GM12892 (cell line): ENCODE results near the genes GREB1 and LPIN1.

DNA sequence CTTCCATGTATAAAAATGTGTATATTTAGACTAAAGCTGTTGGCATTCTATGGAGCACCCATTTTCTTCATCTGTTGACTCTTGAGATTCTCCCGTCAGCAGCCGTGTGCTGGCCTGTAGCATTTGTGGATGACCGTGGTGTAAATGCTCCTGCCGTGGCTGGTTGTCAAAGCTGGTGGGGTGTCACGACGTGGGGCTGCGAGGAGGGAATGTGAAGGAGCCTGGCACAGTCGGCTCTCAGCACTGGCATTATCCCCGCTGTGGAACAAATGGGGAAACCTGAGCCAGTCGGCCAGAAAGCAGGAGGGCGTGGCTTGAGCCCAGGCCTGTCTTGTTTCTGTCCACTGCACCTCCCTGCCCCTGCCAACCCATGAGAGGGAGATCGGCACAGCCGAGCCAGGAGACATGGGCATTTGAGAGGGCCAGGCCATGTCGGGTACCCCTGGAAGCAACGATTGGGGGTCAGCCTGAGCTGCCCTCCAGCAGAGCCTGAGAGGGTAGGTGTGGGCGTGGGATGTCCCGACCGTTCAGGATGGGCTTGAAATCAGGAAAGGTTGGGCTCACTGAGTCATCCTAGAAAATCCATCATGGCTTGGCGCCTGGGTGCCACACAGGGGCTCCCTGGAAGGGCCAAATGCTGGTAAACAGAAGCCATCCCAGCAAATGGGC, 44.5 kb downstream of the PDIA6 start:
- RRBS = no CpG with 5 or more reads among the region's 19 CpGs

- RRBS = 4% methylated on average over 2 of the region's 6 CpGs
Observed at GRCh38 chr2:11071229-11071577, 61.7 kb upstream of the C2orf50 start.

DNA sequence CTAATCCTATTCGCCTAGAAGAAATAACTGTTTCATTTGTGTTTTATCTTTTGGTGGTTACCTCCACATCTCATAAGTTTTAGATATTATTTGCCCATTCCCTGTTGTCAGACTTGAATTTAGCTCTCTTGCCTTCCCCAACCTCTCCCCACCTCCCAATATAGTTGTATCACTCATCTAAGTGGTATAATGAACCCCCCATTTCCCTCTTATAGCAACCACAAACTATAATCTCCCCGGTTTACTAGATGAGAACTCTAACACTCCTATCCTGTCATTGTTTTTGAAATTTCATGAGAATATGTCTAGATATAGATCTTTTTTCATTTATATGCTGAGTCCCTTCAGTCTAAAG, 48.8 kb downstream of the SLC66A3 start:
- RRBS = no CpG with 5 or more reads among the region's 2 CpGs

- RRBS = no CpG with 5 or more reads among the region's 1 CpG
Observed at GRCh38 chr2:11222021-11222339, 66.7 kb downstream of the SLC66A3 start.

GRCh38 chr2:11343437-11343975, 930 bp downstream of the ROCK2 start:
- RRBS = 0% methylated on average over 1 of the region's 21 CpGs

DNA sequence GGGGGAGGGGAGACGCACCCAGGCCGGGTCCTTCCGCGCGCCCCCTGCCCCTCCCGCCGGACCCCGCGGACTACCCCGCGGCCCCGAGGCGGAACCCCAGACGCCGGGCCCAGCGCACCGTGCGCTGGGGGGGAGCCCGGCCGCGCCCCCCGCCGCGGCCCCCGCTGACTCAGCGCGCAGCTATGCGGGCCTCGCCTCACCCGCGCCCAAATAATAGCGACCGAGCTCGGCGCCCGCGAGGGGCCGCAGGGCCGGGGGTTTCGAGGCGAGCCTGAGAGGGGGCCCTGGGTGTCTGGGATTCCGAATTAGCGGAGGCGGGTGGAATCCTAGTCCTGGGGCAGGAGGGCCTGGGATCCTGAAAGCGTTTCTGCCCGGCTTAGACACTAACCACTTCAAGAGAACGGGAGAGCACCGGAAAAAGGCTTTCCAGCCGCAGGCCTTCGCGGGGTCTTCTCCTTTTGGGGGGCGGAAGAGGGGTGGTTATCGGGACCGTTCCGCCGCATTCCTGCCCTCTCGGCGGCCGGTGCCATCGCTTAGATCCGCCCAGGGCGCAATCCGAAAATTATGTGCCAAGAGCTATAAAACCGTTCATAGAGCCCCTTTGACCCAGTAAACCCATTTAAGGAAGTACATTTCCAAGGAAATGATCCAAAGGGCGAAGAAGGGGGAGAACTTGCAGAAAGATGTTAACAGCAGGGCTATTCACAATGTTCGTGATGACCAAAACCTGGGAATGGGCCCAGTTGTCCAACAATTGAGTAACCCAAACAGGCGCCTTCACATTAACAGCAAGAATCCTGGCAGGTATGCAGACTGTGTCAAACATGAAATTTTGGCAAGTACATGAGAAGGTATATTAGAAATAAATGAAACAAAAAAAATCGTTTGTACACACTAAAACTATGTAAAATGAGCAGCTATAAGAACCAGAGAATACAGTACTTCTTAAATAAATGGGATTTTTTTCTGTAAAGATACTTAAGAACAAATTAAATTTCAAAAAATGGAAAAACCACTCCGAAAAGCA, 763 bp upstream of the ROCK2 start:
- RRBS = 3% methylated on average over 11 of the region's 69 CpGs

DNA sequence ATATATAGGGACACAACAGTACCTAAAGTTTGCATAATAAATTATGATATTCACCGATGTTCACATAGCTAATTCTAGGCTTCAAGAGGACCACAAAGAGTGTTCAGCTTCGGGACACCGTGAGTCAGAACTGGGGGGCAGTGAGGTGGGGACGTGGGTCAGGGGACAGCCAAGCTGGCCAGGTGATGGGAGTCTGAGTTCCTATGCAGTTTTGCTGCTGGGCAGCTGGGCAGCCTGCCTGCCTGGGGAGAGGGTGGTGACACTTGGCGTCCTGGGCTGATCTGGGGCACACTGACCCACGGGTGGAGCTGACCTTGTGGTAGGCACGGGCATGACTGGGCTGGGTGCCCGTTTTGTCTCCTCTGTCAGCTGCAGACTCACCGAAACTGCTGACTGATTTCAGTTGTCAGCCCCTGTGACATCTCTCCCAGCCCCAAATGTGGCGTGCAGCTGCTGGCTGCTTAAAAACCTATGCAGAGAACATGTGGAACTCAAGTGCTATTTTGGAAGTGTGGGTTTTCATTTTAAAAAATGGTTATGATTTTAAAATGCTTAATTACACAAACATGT, 32.6 kb upstream of the E2F6 start:
- RRBS = no CpG with 5 or more reads among the region's 10 CpGs

DNA sequence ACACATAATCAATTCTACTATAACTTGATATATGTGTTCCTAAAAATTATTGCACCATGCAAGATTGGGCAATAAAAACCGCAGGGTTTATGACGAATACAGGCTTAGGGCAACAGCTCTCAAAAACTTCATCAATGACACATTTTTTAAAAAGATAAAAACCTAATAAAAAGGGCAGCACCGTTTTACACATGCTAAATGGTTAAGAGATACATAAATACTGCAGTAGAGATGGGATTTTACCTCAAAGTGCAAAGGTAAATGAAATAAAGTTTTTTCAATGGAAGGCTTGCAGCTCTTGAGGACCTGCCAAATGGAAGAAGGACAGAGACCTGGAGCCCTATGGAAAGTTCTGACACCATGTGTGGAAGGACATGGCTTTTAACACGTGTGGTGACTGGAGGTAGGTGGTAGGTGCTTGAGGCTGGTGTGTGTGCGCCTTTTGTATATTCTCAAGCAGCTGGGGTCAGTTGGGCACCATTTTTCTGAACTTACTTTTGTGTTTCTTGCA, at the start of gene GREB1:
TSS of gene GREB1 (plus strand) at position 194 of the 511 bp plus-strand sequence.
- RRBS = no CpG with 5 or more reads among the region's 5 CpGs

DNA sequence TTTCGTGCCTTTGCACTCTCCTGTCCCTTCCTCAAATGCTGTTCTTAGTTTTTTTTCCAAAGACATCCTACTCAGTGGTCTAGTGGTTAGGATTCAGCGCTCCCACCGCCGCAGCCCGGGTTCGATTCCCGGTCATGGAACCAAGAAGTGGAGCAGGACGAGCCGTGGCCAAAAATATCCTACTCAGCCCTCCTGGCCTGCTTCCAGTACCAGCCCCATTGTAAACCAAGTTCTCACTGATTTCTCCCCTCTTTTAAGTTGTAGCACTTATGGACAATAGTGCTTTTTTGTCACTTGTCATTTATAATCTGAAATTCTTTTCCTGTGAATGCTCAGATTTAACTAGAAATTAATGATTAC, 17.8 kb downstream of the GREB1 start:
- RRBS = no CpG with 5 or more reads among the region's 9 CpGs

DNA sequence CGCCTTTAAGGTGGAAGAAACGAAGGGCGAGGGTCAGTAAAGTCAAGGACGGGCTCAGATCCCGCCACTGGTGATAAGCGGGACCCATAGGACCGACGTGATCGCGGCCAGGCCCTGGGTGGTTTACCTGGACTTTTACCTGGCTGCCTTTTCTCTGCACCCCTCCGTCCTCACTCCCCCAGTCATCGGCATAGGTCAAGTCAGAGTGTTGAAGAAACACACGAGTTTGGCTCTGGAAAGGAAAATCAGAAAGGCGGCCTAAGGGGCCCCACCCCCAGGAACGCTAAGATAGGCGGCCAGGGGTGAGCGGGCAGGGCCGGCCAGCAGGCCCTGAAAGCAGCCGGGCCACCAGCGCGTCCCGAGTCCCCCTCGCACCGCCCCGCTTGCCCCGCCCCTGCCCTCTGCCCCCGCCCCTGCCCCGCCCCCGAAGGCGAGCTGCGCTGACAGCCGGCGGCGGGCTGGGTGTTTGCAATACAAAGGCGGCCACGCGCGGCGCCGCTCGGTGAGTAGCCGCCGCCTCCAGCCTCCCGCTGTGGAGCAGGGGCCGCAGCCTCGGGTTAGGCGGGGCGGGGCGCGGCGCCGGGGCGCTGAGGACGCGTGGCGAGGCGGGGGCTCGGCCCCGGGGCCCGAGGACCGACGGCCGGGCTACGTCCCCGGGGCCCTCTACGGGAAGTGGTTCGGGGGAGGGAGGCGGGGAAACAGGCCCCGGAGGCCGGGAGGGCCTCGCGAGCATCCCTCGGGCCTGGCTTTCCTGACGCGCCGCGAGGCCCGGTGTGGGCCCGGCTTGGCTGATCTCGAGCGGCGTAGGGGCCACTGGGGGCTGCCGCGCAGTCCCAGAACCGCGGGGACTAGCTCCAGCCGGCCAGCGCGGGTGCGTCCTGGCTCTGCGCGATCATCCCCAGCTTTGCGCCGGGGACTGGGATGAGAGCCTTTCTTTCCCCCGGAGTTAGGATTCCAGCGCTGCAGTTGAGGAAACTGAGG, at the start of gene LPIN1:
TSS of gene LPIN1 (plus strand) at position 463 of the 981 bp plus-strand sequence.
- RRBS = 2% methylated on average over 39 of the region's 96 CpGs

DNA sequence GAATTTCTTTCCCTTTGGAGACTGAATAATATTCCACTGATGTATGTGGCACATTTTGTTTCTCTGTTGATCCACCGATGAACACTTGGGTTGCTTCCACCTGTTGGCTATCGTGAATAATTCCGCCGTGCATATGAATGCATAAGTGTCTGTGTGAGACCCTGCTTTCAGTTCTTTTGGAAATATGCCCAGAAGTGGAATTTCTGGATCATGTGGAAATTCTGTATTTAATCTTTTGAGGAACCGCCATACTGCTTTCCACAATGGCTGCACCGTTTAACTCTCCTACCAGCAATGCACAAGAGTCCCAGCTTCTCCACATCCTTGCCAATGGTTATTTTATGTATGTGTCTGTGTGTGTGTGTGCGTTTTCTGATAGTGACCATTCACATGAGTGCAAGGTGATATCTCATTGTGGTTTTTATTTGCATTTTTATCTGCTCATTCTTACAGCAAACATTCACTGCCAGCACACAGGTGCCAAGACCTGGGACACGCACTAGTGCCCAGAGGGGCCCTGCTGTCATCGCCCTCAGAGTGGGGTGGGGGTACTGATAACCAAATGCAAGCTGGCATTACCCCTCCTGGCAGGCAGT, 285.2 kb downstream of the LPIN1 start:
- RRBS = no CpG with 5 or more reads among the region's 9 CpGs

DNA sequence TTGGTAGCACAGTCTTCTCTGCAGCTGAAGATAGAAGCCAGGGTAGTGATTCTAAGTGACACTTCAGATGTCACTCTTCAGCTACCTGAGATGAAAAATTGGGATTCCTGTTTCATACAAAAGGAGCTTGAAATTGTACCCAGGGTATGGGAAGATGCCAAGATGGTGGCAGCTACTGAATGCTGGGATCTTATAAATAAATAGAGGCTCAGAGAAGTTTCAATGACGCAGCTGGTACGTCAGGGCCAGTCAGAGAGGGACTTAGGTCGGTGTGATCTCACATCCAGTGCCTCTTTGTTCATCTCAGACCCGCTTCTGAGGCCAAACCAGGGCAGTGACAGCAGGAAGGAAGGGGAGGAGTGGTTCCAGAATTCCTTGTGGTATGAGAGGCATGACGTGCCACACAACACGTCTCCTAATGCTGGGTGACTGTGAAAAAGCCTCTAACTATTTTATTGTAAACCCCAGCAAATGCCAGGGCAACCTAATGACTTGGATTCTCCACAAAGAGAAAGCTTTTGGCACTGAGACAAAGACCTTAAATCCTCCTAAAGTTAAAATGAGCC, 423.2 kb downstream of the LPIN1 start:
- RRBS = no CpG with 5 or more reads among the region's 6 CpGs

- RRBS = no CpG with 5 or more reads among the region's 5 CpGs
Observed at GRCh38 chr2:12277342-12278000, 439.3 kb upstream of the TRIB2 start.

DNA sequence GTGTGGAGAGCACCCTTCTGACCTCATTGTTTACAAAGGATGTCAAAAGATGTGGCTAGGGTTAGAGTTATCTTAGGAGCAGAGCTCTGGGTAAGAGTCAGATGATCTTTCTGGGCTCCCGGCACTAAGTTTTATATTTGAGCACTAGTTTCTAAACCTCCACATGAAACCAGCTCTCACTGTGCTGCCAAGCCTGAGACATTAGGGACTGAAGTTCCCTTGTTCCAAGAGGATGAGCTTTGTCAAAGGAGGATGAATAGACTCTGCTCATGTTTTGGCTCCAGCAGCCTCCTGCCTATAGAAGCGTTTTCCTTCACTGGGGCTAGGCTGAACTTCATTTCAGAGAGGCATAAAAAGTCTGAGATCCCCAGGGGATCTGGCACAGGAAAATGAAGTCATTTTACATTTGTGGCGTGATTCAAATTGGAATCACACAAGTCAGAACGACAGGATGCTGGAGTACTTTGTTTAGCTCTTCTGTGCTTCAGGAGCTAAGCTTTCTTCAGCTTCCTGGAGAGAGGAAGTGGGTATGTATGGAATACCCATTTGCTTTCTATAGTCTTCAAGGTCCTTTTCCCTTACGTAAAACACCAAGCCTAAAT, 403.0 kb upstream of the TRIB2 start:
- RRBS = no CpG with 5 or more reads among the region's 5 CpGs

- RRBS = no CpG with 5 or more reads among the region's 8 CpGs
Observed at GRCh38 chr2:12320843-12321739, 395.6 kb upstream of the TRIB2 start.

DNA sequence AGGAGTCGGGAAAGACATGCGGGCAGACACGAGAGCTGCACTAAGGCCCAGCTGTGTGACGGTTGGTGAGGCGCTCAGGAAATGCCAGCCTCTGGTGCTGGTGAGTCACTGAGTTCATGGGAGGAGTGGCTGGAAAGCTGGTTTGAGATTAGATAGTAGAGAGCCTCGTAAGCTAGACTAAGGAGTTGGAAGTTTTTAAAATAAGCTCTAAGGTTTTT, 390.9 kb upstream of the TRIB2 start:
- RRBS = no CpG with 5 or more reads among the region's 6 CpGs

DNA sequence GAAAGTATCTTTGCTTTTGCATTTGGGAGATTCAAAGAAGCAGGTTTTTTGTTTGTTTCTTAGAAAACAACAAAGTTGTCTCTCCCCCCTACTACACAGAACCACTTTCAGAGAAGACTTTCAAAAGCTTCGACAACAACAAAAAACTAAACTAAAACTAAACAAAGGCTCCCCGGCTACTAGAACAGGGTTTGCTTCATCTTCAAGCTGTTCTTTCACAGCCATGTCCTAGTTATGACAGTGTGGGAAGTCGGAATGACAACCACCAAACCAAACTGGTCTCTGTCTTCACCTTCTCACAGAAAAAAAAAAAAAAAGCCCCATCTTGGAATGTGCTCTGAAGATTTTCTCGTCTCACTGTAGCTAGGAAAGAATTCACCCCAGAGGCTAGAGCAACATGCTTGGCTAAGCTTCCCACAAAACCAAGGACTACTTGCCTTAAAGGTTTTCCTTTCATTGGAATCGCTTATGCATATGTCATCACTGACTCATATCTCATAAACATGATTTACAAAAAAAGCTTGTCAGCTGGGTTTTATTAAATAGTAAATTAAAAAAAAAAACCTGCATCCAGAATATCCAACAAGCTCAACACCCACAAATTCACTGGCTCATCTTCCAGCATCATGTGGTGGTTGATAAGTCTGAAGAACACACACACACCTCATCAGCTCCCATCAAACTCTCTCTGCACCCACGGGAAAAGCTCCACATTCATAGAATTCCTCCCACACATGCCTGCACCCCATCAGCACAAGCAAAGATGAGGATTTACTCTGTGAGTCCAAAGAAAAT, 182.2 kb upstream of the TRIB2 start:
- RRBS = no CpG with 5 or more reads among the region's 6 CpGs

- RRBS = no CpG with 5 or more reads among the region's 8 CpGs
Observed at GRCh38 chr2:12675821-12676247, 40.9 kb upstream of the TRIB2 start.

DNA sequence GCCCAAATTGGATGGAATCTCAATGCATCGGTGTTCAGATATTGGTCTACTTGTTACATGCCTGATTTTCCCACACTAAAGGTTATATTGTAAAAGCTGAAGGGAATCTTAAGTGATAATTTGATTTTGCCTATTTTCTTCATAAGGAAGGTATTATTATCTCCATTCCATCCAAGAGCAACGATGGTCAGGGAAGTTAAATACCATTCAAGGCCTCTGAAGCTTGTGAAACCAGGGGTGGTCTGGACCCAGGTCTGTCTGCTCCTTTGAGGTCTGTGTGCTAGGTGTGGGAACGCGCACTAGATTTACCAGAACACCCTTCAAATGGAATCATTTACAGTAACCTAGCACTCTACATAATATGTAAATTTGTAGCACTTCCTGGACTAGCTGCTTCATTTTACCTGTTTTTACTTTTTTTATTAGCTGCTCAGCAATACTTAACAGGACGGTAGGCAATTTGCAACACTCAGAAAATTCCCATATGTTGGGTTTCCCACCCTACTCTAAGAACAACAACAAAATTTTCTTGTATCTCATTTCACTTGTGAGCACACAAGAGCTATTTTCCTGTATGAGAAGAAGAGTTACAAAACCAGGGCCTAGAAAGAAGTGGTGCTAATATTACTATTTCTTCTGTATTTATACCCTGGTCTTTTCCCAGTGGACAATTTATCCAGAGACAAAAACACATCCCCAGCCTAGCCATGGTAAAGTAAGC, 6.4 kb upstream of the TRIB2 start:
- RRBS = no CpG with 5 or more reads among the region's 5 CpGs

GRCh38 chr2:12732602-12733304, 16.0 kb downstream of the TRIB2 start:
- RRBS = 53% methylated on average over 6 of the region's 14 CpGs